ENCODE measurements around a stretch of chr2.

- PRO-cap = no peak
Observed at GRCh38 chr2:241080344-241081161, 21.5 kb downstream of the MTERF4 start.

DNA sequence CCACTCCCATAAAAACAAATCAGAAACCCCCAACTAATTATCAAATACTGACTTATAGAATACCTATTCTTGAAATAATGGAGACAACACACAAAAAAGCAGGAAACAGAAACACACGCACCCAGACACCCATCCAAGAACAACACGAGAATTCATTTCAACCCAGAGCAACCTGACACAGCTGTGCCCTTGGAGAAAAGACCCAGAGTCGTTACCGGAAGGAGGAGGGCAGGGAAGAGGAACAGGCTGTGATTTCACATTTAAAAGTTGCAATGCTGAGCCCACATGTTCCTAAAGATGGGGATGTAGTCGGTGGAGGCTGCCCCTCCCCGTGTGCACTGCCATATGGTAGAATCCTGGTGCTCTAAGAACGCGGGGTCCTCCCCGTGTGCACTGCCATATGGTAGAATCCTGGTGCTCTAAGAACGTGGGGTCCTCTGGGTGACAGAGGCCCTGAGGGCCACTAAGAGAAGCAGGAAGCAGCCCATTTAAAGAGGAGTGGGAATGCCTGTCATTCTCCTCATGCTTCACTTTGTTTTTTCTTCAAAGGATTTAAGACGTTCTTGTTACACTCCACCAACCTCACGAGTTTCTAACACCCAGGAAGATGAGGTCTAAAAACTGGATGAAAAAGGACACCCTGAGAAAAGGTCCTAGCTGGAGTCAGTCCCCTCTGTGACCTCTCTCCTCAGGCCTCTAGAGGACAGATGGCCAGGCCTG lies 10.8 kb downstream of the MTERF4 start:
- PRO-cap = no peak

DNA sequence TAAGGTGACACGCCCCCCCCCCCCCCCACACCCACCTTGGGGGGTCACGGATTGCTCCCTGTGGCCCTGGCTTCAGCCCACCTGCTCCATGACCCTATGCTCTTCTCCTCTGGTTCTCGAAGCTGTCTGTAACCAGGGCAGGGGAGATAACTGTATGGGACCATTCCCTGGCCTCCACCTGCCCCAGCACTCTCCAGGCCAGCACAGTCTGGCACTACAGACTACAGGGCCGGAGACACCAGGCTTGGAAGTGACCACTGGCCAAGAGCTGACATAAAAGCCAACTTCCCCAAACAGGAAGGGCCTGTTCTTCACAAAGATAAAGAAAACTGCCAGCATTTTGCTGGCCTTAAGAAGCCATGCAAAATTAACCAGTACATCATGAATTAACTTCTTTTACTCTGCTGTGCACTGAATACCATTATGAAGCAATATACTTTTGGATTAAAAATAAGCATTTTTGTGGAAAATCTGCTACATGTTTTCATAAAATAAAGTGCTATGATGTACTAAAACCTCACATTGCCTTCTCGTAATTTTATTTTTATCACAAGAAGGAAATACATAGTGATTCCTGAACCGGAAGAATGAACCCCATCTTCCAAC lies 6.9 kb downstream of the MTERF4 start:
- PRO-cap = no peak

DNA sequence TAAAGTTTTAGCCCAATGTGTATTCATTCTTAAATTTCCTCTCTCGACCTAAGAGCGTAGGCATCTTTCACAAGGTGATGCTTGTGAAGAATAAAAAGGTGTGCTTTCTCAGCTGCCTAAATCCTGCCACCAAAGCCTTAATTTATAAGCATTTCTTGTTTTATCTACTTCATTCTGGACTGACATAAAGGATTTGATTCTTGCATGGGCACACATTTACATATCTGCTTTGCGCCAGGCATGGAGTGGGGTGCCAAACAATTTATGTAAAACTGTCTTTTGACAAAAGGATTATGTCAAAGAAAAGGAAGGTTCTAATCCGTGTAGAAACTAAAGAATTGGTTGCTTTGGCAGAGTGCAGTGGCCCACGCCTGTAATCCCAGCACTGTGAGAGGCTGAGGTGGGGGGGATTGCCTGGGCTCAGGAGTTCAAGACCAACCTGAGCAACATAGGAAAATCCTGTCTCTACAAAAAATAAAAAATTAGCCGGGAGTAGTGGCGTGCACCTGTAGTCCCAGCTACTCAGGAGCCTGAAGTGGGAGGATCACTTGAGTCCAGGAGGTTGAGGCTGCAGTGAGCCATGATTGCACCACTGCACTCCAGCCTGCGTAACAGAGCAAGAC lies 1.0 kb upstream of the MTERF4 start:
- PRO-cap = no peak

- PRO-cap = no peak
Observed at GRCh38 chr2:241109007-241109418, 6.9 kb upstream of the MTERF4 start.

- PRO-cap = no peak
Observed at GRCh38 chr2:241332064-241333028, 16.6 kb downstream of the SEPTIN2 start.

DNA sequence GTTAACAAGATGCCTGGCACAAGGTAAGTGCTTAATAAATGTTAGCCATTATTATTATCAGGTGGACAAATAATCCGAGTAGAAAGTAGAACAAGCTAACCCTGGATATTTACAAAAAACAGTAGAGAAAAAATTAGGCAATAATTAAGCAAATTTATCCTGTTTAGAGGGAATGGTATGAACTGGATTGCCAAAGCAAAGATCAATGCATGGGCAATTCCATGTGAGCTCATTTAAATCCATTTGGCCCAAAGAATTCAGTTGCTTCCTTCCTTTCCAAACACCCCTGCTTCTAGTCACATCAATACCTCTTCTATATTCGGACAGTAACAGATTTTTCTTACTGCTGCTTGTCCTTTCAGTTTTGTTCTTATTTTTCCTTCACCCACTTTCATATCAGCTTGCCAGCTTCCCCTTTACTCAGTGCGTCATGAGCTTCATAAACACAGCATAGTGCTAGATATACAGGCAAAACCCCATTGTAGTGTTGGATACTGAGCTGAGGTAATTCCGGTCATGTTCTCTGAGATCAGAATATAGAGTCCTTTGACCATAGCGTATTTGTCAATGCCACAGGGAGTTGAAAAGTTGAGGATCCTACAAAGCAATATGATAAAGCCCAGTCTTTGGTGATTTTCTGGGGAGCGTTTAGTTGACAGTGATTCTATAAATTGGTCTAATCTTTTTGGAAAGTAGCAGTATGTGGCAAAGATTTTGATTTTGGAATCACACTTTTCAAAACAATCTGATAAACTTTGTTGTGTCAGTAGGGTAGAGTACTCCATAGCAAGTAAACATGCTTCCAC lies 2.3 kb downstream of the FARP2 start:
- PRO-cap = no peak

DNA sequence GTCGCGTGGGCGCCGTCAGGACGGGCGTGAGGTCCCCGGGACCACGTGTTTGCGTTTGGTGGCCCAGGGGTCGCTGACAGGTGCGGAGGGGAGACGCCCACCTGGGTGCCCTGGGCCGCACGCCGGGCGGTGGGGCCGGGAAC lies 298 bp upstream of the ING5 start:
- PRO-cap = no peak

DNA sequence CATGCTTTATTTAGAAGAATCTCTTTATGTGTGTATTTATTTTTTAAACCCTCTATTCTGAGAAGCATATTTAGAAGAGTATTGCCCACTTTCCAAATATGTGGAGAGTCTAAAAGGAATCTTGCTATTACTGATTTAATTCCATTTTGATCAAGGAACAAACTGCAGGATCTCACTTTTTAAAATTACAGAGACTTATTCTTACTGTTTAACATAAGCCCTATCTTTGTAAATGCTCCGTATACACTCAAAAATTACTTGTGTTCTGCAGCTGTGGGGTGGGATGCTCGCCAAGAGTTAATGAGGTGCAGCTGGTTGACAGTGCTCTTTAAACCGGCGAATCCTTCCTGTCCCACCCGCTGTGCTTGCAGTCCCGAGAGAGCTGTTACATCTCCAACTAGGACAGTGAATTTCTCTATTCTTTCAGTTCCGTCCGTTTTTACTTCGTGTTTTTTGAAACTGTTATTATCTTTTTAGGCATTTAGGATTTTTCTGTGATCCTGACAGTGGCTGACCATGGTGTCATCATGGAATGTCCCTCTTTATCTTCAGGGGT lies 13.4 kb downstream of the RTP5 start:
- PRO-cap = no peak

GRCh38 chr2:241969049-241969631 lies 68.9 kb upstream of the FAM240C start:
- PRO-cap = unidirectional peak, plus-strand start at chr2:241969254

- PRO-cap = no peak
Observed at GRCh38 chr2:241997553-241998121, 97.4 kb upstream of the FAM240C start.

- PRO-cap = no peak
Observed at GRCh38 chr2:242075527-242076072, 175.3 kb upstream of the FAM240C start.